Non-pigmented ciliary epithelial cell (primary cell): ENCODE data around the gene ZNF584.

DNA sequence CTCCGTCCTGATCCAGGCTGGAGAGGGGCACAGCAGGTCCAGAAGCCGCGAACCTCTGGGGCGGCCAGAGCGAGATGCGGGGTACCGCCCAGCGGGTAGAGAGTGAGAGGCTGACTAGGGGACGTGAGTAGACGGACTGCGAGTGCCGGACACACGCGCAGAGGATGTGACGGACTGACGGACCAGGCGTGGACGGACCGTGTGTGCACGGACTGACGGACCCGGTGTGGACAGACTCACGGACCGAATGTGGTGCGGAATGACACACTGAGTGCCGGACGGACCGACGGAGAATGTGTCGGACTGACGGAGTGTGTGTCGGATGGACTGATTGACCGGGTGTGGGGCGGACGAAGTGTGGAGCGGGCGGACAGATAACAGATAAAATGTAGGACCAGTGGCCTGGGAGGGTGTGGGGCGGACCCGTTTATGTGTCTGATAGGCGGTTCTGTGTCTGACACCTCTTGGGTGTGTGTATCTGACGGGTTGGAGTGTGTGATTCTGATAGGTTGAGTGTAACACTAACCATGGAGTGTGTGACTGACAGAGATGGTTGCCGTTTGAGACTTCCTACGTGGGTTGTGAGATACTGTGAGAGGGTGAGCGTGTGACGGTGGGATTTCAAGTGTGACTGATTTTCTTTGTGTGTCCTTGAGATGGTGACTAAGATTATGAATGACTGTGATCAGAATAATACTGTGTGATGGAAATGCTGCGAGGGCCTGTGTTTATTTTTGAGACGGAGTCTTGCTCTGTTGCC, 519 bp downstream of the ZSCAN22 start:
- RRBS = 1% methylated on average over 20 of the region's 47 CpGs

- RRBS = 35% methylated on average over 7 of the region's 33 CpGs
Observed at GRCh38 chr19:58357175-58357602, 3.9 kb upstream of the A1BG start.

DNA sequence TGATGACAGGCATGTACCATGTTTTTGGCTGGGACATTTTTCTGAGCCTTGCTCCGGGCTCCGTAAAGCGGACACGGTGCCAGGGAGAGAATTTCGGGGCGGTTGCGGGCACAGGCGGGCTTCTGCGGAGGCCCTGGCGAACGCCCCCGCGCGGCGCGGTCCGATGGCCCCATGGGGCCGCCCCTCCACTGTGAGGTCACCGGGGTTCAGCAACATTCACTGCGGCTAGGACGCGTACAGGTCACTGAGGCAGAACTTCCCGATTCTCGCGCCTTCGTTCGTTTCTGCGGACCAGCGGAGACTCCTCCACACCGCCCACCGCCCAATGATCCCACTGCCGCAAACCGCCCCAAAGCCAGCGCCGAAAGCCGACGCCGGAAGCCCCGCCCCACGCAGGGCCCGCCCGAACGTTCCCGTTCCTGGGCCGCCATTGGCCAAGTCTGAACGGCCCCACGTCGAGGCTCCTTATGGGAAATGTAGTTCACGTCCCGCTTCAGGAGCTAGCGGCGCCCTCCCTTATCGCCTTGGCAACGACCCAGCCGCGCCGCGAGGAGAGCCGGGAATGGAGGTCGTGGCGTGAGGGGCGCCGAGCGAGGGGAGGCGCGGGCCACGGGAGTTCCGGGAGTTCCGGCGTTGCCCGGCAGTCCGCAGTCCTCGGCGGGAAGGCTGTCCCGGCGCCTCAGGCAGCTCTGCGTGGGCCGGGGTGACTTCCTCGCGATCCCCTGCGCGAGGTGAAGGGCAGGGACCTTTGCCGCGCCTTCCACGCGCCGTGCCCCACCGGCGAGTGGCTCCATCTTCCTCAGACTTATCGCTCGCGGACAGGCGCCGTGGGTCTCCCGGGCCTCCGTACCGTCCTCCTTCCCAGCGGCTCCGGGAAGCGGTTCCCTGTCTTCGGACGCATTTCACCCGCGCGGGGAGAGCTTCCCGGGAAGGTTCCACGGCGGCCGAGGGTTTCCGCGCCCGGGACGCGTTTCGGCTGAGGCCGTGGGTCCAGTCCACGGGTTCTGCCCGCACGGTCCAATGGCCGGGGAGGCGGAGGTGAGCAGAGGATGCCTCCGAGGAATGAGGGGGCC, at the start of gene ZNF584:
TSS of gene ZNF584 (plus strand) at position 522 of the 1,073 bp plus-strand sequence.
- RRBS = 2% methylated on average over 50 of the region's 122 CpGs

- RRBS = 92% methylated on average over 7 of the region's 13 CpGs
Observed at GRCh38 chr19:58511419-58511670, 447 bp downstream of the SLC27A5 start.

DNA sequence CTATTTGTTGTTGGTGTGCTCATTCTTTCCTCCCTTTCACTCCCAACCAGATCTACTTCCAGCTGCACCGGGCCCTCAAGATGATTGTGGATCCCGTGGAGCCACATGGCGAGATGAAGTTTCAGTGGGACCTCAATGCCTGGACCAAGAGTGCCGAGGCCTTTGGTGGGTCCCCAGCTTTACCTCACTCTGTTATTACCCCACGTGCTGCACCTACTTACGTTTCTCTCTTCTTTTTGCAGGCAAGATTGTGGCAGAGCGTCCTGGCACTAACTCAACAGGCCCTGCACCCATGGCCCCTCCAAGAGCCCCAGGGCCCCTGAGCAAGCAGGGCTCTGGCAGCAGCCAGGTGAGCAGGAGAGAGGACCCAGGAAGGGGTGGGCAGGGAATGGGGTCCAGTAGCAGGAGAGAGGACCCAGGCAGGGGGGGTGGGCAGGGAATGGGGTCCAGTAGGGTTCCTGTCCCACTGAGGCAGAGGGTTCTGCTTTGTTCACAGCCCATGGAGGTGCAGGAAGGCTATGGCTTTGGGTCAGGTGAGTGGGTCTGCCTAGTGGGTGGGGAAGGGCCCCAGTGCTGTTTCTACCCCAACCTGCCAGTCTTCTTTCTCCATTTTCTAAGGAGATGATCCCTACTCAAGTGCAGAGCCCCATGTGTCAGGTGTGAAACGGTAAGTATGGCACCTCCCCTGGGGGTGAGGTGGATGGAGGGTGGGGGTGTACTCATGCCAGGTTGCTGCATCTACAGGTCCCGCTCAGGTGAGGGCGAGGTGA, 4.6 kb downstream of the TRIM28 start:
- RRBS = no CpG with 5 or more reads among the region's 10 CpGs

GRCh38 chr19:58559455-58559644, 939 bp upstream of the UBE2M start:
- RRBS = no CpG with 5 or more reads among the region's 12 CpGs

GRCh38 chr19:58563248-58563685, 4.9 kb upstream of the UBE2M start:
- RRBS = 5% methylated on average over 4 of the region's 21 CpGs

- RRBS = no CpG with 5 or more reads among the region's 42 CpGs
Observed at GRCh38 chr19:58581135-58581816, 8.1 kb upstream of the MZF1 start.